ENCODE measurements around a stretch of chr6.

GRCh38 chr6:296683-297271 lies 4.5 kb downstream of the DUSP22 start:
- PRO-cap = no peak

DNA sequence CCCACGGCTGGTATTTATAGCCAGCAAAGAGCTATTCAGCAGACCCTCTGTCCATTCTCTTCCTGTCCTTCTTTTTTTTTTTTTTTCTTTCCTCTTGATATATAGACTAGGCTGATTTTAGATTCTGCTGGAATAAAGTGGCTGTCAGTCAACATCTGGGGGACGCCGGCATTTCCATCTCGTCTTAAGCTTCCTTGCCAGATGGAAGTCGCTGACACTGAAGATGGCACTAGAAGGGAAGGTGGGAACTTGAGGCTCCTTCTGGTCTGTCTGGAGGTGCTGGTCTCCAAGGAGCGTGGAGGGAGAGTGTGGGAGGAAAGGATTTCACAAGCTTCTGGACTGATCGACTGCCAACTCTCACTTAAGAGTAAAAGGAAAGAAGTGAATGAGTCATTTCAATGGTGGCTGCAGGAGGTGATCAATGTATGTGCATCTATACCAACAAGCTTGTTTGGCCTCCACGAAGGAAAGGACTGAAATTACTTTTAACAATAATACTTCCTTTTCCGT lies 40.3 kb downstream of the DUSP22 start:
- PRO-cap = no peak

DNA sequence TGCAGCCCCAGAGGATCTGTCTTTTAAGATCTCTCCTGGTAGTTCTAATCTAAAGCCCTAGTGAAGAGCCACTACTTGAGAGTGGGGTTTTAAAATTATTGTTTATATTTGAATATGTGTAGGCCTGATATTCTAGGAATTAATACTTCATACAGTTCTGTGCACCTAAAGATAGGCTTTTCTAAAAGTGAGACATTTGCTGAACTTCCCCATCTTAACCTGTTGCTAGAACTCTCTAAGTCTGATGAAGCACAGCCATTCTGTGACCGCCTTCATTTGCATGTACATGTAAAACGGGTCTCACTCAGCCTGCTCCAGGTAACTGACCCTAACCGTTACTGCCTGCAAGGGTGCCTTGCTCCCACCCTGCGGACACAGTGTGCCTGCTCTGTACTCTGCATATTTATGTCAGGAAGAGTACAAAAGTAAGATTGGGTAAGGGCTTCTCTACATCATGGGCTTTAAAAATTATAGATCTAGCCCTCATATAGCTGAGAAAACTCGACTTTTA lies 44.3 kb upstream of the IRF4 start:
- PRO-cap = no peak

DNA sequence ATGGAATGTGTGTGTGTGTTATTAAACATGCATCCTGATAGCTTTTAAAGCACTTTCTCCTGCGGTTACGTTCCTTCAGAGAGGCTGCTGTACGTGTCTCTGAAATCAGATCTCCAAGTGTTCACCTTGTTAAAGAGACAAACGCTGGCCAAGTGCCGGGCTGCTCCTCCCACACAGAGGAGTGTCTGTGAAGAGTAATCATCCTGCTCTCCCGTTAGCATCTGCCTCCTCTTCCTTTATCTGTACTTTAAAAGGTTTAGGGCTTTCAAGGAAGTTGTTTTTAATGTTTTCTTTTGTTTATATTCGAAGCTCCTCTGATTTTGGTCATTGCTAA lies 19.9 kb downstream of the IRF4 start:
- PRO-cap = no peak

DNA sequence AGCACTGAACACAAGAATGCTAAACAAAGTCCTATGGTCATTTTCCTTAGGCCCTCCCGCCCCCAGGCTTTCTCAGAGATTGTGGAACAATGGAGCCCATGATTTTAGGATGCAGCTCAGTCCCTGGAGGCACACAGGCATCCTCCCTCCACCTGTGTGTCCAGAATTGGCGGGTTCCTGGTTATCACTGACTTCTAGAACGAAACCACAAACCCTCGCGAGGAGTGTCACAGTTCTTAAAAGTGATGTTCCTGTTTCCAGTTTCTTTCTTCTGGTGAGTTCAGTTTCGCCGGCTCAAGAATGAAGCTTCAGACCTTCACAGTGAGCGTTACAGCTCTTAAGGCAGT lies 43.0 kb downstream of the IRF4 start:
- PRO-cap = no peak

DNA sequence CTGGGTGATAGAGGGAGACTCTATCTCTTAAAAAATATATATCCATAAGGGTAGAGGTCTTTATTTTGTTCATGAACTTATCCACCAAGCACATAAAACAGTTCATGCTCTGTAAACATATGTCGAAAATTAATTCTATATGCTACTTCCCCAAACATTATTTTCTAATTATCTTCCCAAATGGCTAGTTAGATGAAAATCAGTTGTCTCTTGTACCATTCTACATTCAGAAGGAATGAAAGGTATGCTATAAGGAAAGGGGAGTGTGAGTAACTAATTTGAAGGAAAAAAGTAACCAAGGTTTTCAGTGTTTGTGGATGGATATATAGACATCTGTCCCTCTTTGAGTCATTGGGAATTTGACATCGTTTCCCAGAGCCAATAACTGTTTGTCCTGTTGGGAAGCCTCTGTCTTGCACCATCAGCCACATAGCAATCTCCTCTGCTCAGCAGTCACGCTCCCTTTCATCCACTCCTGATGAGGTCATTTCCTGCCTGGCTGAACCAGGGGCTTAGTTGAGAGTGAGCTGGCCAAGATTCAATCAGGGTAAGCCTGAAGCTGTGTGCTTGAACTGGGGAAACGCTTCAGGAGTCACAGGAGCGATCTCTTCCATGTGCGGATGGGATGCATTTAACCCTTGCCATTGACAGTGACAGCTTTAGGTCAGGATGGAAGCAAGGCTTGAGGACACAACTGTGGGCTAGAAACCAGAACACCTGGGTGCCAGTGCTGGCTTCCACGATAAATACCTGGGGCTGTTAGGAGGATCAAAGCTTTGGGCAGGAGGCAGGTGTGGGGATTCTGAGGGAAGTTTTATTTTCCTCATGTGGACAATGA lies 121.6 kb upstream of the FOXQ1 start:
- PRO-cap = no peak

GRCh38 chr6:1334525-1335310 lies 22.8 kb downstream of the FOXQ1 start:
- PRO-cap = no peak

GRCh38 chr6:1389888-1390360 lies 548 bp downstream of the FOXF2 start:
- PRO-cap = no peak

DNA sequence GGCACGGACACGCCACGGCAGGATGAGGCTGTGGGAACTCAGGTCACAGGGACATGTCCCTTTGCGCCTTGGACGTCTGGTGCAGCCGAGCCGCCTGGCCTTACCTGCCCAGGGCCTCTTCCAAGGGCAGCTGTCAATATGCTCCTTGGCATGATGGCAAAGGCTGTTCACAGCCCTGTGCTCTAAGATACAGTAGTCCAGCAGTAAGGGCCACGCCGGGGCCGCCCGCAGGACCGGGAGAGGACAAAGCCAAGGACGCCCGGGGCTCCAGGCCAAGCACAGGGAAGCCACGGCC lies 12.9 kb downstream of the FOXF2 start:
- PRO-cap = no peak

DNA sequence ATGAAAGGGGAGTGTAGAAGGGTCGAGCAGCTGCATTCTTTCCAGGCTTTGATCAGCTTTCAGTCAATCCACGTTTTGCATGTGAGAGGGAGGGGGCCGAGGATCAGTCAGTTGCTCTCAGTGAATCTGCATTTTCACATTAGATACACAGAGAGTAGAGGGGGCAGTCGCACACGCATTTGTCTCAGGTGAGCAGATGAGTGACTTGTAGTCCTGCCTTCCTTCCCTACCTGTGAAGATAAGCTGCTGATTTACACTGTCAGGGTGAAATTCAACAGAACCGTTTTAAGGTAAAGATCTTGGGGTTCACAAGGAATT lies 78.8 kb downstream of the FOXF2 start:
- PRO-cap = no peak

DNA sequence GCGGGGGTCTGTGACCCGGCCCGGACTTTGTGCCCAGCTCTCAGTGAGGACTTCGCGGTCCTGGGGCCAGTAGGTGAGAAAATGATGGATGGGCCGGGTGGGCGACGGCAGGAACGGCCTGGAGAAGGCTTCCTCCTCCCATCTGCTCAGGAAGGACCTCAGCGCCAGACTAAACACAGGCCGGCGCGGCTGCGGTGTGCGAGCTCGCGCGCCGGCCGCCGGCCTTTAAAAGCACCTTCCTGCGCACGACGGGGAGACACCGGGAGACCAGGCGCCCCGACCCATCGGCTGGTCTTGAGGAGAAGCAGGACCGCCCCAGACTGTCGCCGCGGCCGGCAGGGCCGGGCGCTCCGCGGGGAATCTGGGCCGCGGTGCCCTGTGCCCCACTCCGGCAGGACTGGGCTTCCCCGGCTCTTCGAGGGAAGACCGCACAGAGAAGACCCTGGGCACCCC lies 8.3 kb upstream of the FOXC1 start:
- PRO-cap = no peak

GRCh38 chr6:1615117-1615711 lies 5.5 kb downstream of the FOXC1 start:
- PRO-cap = no peak

DNA sequence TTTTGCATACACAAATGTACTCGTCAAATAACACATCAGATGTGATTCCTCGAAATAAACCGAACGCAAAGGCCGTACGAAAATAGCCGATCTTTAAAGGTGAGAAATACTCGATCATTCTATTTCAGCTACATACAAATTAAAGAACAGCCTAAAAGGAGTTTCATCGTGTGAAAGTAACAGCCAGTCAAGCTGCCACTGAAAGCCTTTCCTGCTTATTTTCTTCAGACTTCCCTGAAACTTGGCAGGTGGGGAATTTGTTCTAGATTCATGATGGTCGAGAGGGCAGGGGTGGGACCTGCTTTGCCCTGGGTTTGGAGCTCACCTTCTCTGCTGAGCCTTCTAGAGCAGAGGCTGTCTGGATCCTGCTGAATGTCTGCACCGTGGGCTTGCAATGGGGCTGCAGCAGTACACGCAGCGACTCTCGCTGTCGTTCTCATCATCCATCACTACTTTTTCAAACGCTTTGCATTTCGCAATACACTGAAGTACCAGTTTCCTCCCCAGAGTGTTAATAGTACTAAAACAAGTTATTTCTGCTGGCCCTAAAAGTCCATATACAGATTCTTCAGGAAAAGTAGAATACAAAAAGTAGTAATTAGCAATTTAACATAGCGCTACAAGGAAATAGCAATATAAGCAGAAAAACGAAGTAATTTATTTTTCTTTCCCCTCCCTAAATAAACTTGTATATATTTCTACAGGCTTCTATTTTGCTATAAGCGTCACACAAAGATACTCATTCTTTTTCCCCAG lies 16.3 kb downstream of the FOXC1 start:
- PRO-cap = no peak

- PRO-cap = no peak
These were observed 18.2 kb downstream of the FOXC1 start for GRCh38 chr6:1627951-1628229.

DNA sequence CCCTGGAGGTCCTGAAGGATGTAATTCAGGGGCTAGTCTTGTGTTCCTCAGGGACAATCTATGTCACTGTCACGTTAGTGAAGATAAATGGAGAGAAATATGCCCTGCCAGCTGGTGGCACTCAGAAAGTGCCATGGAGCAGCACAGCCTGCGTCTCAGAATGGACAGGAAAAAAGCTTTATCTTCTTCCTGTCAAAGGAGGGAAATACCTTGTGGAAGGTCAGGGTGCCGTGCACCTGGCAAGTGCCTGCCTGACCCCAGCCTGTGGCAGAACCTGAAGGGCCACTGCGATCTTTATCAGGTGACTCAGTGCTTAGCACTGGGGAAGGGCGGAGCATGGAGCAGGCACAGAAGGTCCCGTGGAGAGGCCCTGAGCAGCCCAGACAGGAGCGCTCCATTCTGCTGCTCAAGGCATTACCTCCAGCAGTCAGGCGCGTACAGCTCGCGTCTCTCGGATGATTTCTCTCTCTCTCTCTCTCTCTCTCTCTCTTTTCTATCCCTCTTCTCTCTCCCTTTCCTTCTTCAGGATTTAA lies 31.6 kb downstream of the FOXC1 start:
- PRO-cap = no peak

- PRO-cap = no peak
These were observed 85.9 kb downstream of the FOXC1 start for GRCh38 chr6:1695615-1695985.

DNA sequence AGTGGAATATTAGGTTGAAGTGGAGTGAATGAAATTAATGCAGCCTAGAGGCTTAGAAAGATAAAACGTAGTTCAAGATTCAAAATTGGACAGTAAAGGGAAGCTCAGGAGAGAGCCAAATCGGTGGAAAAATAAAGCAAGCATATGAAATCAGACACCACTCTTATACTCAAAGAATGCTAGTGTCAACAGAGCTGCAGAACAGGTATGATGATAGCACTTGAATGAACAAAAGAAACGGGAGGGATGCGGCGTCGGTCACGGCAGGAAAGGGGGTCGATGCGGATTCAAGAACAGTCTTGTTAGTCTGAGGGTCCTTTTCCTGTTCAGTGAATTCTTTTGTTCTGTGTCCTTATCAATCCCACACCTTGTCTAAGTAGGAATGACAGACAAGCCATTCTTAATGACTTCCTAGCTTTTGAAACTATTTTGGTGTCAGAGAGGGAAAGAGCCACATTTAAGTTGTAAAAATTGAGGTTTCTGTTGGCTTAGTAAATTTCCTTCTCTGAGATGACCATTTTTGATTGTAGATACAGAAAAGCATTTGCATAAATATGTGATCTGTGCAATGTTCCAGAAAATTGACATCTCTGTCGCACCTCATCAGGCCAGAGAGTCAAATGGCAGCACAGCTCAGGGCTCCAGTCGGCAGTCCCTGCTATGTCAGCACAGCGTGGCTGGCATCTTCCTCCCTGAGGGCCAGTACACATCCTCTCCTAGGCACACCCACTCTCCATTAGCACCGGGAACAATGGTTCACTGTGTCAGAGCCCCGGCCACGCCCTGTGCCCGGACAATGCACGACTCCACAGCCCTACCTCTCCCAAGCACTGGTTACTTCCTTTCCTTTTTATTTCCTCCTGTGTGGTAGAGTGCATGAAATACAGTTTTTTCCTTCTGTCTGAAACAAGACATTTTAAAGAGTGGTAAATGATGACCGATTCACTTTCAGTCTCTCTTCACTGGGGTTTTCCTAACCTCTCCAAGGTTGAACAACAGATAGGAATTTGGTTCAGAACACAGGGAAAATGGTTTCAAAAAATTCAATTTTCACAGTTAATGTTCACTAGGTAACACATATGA lies 114.7 kb downstream of the FOXC1 start:
- PRO-cap = no peak

DNA sequence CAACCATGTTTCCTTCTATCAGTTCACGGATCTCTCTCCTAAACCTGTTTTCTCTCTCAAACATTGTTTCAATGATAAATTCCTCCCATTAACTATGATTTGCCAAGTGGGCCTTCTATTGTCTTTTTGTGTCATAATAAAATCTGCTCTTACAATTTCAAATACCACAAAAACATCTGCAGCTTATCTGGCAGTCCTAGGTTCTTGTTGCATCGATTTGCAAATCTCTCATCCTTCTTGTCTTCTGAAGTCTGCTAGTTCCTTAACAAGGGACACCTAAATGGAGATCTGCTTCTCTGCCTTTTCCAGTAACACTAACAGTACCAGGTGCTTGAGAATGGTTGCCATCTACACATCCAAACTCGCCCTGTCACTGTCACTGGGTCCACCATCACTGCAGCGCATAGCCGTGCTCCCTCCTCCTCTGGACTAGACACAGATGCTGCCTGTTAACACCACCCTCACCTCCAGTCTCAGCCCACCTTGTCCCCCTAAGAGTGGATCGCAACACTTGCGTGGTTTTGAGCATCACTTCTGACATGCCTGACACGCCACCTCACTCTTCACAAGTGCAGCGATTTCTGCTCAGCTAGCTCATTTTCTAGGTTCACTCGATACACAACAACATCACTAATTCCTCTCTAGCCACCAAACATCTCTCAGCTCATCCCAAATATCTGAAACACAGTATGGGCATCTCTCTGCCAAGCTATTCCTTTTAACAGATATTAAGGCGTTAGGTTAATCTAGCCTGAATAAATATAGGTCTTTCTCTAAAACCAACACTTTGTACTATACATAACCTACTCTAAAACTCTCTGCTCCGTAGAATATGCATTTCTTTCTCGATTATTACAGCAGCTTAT lies 122.3 kb downstream of the GMDS start:
- PRO-cap = no peak

DNA sequence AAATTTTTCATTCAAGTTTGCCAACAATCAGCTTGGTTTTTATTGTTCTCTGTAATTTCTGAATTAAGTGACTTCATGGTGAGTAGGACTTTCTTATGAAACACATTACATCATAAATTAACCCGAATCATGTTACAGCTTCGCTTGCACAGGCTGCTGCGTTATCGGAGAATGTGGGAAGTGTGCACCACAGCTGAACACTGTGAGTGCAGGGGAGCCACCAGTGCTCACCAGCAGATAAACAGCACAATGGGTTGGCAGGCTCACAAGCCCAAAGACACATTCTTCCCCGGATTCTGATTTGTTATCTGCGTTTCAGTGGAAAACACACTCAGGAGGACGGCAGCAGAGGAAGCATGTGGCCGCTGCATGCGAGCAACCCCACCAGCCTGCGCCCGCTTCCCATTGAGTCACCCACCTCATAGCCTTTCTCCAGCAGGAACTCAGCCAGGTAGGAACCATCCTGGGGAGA lies 121.1 kb downstream of the GMDS start:
- PRO-cap = no peak

DNA sequence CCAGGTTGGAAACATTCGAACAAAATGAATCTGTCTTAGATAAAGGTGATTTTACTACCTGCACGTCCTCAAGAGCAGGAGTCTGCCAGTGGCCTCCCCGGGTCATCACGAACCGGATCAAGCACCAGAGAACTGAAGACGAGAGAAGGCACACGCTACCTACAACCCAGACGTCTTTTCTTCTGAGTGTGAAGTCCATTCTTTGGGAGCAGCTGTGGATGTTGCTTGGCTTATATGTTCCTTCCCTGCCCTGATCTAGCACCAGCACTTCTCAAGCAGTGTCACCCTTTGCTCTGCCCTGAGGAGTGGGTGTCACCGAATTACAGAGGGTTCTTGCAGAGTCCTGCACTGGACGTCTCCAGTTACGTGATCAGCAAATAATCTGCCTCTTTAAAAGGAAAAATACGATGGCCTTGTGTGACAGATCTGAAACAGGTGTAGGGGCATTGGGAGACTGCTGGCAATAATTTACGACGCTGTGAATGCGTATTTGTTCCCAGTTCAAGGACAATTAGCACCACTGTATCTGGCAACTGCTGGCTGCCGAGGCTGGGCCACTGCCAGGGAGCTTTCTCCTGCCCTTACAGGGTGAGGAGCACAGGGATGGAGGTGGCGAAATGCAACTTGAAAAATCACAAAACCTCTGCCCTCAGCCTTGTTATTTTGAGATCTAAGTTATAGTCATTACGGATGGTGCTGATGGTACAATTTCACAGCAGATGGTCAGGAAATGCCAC lies 6.7 kb downstream of the MYLK4 start:
- PRO-cap = no peak

All from penis (tissue), 1 donor.